Measurements from ENCODE around the genes NT5C3B, STAT5B and CAVIN1.

DNA sequence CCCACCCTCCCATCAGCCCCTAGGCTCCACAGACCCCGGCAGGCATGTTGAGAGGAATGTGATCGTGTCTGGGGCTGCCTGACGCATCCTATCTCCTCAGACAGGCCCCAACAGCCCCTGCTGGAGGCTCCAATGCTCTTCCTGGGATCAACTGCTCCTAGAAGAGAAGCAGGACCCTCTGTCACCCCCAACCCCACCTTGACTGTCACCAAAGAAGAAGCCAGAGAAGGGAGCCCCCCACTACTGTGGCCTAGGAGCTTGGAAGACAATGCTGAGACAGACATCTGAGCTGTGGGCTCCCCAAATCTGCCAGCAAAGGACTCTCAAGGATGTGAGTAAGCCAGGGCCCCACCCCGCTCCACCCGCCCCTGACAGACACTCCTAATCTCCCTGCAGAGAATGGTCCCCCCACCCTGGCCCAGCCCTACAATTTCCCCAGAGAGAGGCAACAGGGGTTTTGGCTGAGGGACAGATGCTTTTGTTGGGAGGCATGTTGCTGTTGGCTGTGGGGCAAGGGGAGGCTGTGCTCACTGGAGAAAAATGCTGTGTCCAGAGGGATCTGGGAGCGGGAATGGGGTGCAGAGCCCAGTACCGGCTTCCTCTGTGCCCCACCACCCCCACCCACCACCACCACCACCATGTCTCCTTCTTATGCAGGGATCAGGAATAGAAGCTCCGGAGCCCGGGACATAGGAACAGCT lies 1.7 kb upstream of the KRT14 start:
- RRBS: 83% methylated on average over 1 of the region's 9 CpGs

- RRBS: no CpG with 5 or more reads among the region's 16 CpGs
Measured at GRCh38 chr17:41625516-41626052, 1.2 kb upstream of the KRT17 start.

- RRBS: no CpG with 5 or more reads among the region's 14 CpGs
Measured at GRCh38 chr17:41739433-41740317, 5.2 kb upstream of the HAP1 start.

DNA sequence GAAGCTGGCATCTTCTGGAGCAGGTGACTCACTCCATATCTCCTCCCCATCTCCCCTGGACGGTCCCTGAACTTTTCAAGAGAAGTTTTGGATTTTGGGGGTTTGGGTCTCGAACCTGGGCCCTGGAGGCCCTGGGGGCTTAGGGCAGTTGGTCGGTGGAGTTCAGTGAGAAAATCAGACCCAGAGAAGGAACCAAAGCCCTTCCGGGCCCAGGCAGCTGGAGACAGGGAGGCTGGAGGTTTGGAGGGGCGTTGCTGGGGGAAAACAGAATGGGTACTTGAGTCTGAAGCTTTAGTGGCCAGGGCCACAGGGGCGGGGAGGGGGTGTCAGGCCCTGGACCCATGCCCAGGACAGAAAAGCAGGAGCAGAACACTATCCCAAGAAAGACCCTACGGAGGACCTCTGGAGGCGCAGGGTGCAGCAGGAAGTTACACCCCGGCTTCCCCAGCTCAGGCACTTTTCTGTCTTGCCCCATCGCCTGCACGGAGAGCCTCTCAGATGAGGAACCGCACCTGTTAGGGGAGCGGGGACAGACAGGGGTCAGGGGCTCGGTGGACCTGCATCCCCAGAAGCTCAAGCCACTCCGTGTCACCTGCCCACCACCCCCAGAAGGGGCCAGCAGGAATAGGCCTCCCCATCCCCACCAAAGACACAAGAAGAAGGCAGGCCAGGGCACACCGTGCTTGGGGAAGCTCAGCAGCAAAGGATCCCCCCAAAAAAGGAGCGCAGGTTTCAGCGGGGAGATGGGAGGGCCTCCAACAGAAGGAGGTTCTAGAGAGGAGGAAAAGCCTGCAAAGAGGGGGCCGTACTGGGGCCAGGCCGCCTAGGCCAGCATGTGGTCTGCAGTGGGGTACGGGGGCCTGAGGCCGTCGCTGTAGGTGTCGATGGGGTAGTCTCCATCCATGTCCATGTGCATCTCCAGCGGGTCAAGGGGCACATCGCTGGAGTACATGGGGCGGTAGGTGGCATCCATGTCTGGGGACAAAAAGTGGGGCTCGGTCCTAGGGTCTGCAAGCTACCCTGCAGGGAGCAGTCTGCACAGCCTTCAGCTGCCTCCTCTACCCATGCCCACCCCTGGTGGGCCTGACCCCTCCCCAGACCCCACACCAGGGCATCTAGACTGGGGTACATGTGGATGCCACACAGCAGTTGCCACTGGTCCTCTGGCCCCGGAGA lies 20.9 kb upstream of the HAP1 start:
- RRBS: 95% methylated on average over 1 of the region's 29 CpGs

DNA sequence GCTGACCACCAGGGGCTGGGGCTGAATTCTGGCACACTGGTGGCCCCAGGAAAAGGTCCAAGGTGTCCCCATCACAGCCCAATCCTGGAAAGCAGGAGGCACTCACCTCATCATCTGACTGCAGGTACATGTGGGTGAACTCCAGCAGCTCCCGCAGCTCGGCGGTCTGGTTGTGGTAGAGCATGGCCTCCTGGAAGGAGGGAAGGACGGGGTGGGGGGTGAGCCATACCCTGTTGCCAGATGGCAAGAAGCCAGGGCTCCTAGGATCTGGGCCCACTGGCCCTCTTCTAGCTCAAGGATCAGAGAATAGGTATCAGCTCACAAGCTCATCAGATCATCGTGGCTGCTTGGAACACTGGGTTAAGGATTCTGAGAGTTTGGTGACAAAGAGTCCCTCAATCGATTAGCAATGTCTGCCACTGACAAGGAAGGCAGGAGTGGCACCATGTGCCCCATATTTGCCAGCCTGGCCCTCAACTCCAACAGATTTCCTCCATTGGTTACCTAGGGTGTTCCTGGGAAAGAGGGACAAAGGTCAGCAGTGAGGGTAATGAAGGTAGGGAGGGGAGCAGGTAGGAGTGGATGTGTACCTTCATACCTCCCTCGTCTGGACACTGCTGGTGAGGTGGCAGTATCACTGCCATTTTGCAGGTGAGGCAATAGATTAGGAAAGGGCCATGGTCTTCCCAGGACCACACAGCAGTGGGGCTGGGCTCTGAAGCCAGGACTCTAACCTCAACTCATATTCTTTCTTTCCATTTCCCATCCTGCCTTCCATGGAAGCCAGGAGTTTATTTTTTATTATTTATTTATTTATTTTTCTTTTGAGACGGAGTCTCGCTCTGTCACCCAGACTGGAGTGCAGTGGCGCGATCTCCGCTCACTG lies 4.8 kb downstream of the P3H4 start:
- RRBS: no CpG with 5 or more reads among the region's 12 CpGs

DNA sequence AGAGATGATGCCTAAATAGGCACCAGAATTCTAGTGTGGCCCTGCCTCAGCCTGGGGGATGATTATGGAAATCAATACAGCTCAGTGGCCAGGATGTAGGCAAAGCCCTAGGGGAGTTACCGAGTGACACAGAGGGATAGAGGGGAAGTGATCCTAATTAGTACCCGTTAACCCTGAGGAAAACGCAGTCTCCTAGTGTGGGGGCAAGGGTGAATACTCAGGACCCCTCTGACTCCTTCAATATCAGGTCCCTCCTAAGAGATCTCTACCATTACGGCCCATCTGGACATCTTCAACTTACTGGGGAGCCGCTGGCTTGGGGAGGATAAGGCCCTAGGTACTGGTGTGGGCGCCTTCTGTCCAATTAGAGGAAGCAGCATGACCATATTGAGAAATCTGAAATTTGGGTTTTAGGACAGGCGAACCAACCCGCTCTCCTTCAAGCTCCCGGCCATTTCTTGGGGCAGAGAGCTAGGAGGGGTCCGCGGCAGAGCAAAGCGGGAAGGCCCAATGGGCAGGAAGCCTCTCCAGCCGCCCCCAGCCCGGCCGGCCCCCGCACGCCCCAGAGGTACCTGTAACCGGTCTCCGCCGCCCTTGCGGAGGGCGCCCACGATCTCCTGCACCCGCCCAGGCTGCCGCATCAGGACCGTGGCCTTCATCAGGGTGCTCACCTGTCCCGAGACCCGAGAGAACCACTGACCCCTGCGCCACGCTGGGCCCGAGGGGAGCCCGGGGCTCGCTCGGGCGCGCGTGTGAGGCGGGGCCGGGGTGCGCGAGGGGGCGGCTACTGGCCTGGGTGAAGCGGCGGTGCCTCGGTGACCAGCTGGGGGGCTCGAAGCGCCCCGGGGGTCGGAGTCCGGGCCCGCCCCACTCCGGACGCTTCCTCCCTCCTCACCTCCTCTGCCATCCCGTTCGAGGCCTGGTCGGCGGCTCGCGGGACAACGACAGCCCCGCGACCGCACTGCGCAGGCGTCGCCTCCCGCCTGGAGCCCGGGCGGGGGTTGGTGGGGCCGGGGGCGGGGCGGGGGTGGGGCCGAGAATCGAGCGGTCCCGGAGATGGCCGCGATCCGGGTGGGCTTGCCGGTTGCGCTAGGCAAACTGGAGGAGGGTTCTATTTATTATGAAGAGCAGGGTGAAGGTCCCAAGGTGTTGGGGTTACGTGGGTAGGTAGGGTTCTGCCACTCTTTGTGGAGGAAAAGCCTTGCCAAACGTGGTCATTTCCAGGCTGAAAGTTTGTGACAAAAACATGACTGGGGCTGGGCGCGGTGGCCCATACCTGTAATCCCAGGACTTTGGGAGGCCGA lies at the start of gene NT5C3B:
TSS of gene NT5C3B (minus strand) at position 946 of the 1,304 bp plus-strand sequence.
- RRBS: 5% methylated on average over 16 of the region's 86 CpGs

GRCh38 chr17:41868540-41869231 lies 3.5 kb upstream of the KLHL11 start:
- RRBS: no CpG with 5 or more reads among the region's 8 CpGs

DNA sequence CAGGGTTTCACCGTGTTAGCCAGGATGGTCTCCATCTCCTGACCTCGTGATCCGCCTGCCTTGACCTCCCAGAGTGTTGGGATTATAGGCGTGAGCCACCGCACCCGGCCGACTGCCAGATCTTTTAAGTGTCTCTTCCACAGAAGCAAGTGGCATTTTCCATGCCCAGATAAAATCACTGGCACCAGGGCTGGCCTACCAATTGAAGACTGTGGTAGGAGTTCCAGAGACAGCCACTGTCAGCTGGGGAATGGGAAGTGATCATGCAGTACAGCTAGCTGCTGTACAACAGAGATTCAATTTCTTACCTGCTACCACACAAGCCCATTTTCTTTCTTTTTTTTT lies 17.9 kb downstream of the CNP start:
- RRBS: no CpG with 5 or more reads among the region's 7 CpGs

DNA sequence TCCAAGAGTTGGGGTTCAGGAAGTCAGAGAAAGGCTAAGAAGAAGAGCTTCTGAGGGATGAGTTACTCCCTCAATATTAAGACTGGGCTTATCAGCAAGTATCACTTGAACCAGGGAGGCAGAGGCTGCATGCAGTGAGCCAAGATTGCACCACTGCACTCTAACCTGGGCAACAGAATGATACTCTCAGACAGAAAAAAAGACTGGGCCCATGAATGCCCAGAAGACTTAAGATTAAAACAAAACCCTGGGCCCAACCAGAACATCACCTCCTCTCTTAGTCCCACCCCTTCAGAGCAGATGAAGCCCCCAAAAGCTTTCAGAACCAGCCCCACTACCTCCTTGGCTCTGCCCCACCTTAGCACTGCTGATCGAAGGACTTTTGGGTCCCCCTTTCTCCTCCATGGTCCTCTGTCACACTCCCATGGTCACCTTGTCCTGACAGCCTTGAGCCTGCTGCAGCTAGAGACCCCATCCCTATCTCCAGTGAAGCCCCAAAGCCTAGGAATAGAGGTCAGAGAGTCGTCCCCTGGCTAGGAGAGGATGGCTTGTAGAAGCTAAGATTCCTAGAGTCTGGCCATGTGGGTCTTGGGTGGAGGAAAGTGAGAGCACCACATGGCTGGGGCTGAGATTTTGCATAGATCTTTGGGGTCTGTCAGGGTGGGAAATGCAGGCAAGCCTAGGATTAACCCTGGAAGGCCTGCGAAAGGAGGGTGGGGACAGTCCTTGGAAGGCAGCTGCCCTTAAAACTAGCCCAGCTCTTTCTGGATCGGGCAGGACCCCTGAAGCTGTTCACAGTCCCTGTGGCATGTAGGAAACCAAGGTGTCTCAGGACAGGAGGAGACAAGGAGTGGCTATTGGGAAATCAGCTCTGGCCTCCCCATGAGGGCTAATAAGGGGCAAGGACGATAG lies 6.4 kb downstream of the NKIRAS2 start:
- RRBS: no CpG with 5 or more reads among the region's 5 CpGs

- RRBS: no CpG with 5 or more reads among the region's 10 CpGs
Measured at GRCh38 chr17:42135462-42136124, 13.0 kb downstream of the HSPB9 start.

GRCh38 chr17:42276219-42276769 lies at the start of gene STAT5B:
Gene STAT5B, minus strand, starts transcription at chr17:42276391.
- RRBS: 3% methylated on average over 66 of the region's 84 CpGs

GRCh38 chr17:42276770-42277466 lies 727 bp upstream of the STAT5B start:
- RRBS: 4% methylated on average over 6 of the region's 30 CpGs

GRCh38 chr17:42286822-42287190 lies 1.5 kb upstream of the STAT5A start:
- RRBS: no CpG with 5 or more reads among the region's 4 CpGs

GRCh38 chr17:42312840-42313567 lies 24.7 kb downstream of the STAT5A start:
- RRBS: 43% methylated on average over 4 of the region's 19 CpGs

GRCh38 chr17:42317033-42318008 lies 29.0 kb downstream of the STAT5A start:
- RRBS: no CpG with 5 or more reads among the region's 10 CpGs

DNA sequence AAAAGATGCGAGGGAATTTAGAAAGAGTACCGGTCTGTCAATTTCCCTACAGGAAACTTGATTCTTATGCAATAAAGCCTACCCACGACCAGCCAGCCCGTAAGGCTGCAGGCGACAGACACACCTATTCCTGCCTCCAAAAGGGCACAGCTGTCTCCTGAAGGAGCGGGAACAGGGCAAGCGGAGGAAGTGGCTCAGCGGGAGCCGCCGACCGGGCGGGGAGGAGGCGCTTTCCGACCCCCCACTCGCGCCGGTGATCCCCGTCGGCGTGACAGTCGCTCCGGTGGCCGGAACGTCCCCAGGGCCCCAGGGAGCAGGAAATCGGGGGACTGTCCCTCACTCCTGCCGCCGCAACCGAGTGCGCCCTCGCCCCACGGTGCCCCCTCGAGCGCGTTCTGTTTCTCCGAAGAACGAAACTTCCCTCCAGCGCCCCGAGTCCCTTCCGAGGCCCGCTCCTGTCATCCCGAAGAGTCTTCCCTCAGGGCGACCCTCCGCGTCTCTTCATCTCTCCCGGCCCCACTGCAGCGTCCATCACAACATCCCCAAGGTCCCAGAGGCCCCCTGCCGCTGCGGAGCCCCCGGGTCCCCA lies 494 bp downstream of the STAT3 start:
- RRBS: 5% methylated on average over 12 of the region's 49 CpGs

DNA sequence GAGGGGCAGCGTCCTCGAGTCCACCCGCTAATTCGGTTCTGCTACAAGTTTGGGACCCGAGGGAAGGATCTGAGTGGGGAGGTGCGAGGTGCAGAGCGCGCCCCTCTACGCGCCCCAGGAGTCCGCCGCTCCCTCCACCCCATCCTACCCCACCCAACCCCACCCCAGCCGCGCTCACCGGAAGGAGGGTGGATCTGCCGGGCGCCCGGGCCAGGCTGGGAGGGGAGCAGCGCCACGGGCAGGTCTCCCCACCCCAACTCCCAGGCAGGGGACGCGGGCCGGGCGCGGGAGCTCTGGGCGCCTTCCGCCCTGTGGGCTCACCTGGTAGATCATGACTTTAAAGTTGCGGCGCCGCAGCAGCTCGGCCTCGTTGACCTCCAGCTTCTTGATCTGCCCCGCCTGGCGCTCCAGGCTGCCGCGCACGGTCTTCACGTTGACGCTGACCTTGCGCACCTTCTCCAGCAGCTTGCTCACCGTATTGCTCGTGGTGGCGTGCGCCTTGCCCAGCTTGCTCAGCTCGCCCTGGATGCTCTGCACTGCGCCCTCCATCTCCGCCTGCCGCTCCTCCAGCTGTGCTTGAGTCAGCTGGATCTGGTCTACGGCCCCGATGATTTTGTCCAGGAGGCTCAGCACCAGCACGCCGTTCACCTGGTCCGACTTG lies 620 bp downstream of the CAVIN1 start:
- RRBS: 4% methylated on average over 6 of the region's 53 CpGs

DNA sequence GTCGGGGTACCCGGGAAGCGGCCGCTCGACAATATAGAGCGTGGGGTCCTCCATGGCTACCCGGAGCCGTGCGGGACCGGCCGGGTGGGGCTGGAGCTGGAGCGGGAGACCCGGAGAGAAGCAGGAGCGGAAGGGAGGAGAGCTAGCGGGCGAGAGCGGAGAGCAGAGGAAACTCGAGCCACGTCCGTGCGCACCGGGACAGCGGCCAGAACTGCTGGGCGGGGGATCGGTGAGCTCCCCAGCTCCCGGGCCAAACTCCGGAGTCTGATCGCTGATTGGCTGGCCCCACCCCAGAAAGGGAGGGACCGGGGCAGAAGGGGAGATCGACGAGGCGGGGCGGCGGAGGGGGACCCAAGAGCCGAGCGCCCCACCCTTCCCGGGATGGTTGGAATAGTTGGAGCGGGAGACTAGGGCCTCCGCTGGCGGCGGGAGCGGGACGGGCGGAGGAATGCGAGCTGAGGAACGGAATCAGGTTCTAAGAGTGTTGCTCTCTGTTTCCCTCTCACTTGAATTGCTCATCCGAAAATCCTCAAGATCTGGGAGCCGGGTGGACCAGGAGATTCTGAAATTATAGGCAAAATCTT lies at the start of gene CAVIN1:
TSS of gene CAVIN1 (minus strand) at position 213 of the 584 bp plus-strand sequence.
- RRBS: 4% methylated on average over 28 of the region's 48 CpGs

GRCh38 chr17:42472525-42473604 lies 14.2 kb downstream of the ATP6V0A1 start:
- RRBS: no CpG with 5 or more reads among the region's 16 CpGs

- RRBS: no CpG with 5 or more reads among the region's 4 CpGs
Measured at GRCh38 chr17:42475680-42476105, 17.0 kb downstream of the ATP6V0A1 start.

All from islet of Langerhans (tissue), 1 donor.